Ishikawa (cell line): ENCODE measurements around a stretch of chr14.

DNA sequence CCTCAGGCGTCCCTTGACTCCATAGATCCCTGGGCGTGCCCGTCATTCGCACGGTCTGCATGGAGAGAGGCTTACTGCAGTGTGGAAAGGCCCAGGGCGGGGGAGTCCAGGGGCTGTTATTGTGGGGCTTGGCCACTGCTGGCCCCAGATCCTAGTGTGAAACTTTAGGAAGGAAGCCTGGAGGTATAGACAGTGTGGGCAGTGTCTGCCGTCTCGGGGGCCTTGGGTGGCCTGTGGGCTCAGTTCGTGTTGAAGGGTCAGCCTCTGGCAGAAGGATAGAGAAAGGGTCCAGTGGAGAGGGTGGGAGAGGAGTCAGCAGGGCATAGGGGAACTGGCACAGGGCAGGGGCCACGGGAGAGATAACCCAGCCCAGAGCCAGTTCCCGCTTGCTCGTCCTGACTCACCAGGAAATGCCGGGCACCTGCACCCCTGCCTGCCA is 5.1 kb downstream of the TNFAIP2 start:
- RRBS, result no CpG with 5 or more reads among the region's 13 CpGs

DNA sequence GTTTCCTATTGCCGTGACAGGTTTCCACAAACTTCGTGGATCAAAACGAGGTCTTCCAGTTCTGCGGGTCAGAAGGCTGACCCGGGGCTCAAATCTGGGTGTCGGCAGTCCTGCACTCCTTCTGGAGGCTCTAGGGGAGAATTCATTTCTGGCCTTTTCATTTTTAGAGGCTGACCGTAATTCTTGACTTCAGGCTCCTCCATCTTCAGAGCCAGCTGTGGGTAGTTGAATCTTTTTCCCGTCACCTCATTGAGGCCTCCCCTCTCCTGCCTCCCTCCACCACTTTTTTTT is 12.9 kb downstream of the TNFAIP2 start:
- RRBS, result no CpG with 5 or more reads among the region's 8 CpGs

DNA sequence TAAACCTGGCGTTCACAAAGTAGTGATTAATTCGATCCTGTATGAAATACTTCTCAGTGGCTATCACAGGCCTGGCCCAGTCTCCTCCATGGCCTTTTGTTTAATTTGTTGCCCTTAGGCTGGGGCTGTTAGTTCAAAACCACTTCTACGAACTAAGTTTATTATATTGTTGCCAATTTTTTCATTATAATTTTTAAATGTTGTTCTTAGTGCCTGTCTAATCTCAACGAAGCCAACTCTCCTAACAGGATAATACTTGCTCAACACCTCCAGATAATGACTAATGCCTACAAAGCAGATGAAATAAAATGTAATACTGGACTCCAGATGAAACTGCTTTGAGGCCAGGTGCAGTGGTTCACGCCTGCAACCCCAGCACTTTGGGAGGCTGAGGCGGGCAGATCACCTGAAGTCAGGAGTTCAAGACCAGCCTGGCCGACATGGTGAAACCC is 62.4 kb downstream of the TNFAIP2 start:
- RRBS, result no CpG with 5 or more reads among the region's 7 CpGs

GRCh38 chr14:103194396-103194595 is 71.0 kb downstream of the TNFAIP2 start:
- RRBS, result no CpG with 5 or more reads among the region's 2 CpGs

- RRBS, result no CpG with 5 or more reads among the region's 10 CpGs
Measured at GRCh38 chr14:103198505-103199166, 75.4 kb downstream of the TNFAIP2 start.

GRCh38 chr14:103201818-103202280 is 78.6 kb downstream of the TNFAIP2 start:
- RRBS, result no CpG with 5 or more reads among the region's 6 CpGs

GRCh38 chr14:103213283-103213781 is 90.1 kb downstream of the TNFAIP2 start:
- RRBS, result no CpG with 5 or more reads among the region's 4 CpGs

DNA sequence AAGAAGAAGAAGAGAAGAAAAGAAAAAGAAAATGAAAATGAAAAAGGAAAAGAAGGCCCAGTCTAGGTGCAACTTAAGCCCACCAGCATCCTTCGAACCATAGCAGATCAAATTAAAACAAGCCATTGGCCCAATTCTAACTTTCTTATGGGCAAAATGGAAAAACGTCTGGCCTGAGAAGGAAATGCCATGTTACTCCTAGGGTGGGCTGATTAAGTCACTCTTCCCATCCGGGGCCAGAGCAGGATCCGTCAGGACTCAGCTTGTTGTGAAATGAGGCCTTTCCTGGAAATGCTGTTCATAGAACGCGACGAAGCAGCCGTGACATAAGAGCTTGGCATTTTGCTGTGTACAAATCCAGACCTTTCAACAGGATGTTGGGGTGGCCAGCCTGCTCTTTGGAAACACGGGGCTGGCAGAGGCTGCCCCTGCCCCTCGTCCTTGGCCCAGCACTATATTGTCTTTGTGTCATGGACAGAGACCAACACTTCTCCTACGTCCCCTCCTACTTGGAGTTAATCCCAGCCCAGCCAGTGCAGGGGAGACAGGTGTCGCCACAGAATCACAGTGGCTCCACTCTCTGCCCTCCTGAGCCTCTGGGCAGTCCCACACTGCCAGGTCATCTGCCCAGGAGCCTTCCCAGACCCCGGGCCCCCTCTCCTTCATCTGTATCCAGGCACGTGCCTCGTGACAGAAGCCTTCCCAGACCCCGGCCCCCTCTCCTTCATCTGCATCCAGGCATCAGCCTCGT is 18.7 kb upstream of the EIF5 start:
- RRBS, result 53% methylated on average over 4 of the region's 17 CpGs

- RRBS, result no CpG with 5 or more reads among the region's 13 CpGs
Measured at GRCh38 chr14:103338898-103339987, 5.2 kb downstream of the EIF5 start.

GRCh38 chr14:103384929-103385309 is 296 bp upstream of the MARK3 start:
- RRBS, result 1% methylated on average over 8 of the region's 31 CpGs

GRCh38 chr14:103695901-103697141 is 18.9 kb downstream of the XRCC3 start:
- RRBS, result no CpG with 5 or more reads among the region's 36 CpGs

DNA sequence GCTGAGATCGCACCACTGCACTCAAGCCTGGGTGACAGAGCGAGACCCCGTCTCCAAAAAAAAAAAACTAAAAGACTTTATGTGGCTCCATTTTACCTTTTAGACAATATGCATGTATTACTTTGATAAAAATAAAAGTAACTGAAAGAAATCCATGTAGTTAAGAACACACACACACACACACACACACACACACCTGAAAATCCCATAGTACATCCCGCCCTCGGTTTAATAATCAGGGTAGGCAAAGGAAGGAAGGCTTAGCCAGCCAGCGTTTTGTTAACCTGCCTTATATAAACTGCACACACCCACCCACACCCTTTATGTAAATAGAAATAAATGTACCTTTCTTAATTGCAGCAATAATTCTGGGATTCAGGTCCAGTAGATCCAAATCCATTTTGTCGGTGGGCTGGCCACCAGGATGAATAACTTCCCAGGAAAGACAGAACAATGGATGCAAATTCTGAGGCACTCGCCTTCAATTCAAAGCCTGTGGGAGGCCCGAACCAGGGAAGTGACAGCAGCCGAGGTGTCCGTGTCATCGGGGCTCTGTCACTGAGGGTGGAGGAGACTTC is 4.5 kb downstream of the XRCC3 start:
- RRBS, result no CpG with 5 or more reads among the region's 12 CpGs

- RRBS, result 84% methylated on average over 8 of the region's 14 CpGs
Measured at GRCh38 chr14:103879241-103879618, 31.9 kb upstream of the PPP1R13B start.

DNA sequence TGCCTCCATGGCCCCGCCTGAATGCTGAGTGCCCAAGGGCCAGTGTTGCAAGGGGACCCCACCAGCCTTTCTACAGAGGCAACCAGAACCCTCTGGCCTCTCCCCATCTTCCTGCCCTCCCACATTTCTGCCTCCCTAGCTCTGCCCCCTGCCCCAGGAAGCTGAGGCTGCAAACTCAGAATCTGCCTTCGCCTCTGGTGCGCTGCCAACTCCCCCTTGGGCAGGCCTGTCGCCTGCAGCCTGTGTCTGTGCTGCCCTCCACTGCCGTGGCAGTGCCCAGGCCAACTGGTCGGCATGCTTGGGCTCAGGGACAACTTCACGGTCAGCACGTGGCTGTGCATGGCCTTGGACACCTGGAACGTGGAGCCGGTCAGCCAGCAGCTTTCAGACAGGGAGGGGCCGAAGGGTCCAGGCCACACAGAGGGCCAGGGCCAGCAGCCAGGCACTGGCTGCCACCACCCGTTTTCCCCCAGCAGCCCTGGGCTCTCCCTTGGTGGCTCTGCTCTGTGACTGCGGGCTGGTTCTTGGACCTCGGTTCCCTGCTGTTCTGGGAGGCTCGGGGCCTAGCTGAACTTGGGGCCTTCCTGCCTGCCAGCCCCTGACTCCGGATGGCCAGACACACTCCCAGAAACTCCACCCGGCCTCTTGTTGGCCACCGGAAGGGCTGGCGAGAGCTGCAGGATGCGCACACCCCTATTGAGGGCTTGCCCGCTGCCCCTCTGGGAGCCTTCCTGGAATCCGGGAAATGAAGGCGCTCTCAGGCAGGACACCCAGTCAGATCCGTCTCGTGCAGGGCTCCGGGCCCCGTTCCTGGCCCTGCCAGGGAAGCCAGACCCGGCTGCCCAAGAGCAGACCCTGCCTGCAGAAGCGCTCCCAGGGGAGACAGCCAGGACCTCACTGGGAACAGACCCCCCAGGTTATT is 34.1 kb upstream of the PPP1R13B start:
- RRBS, result 97% methylated on average over 9 of the region's 29 CpGs

- RRBS, result no CpG with 5 or more reads among the region's 3 CpGs
Measured at GRCh38 chr14:104048608-104049540, 36.6 kb upstream of the ASPG start.

GRCh38 chr14:104137499-104138164 is 755 bp upstream of the KIF26A start:
- RRBS, result 2% methylated on average over 47 of the region's 84 CpGs

DNA sequence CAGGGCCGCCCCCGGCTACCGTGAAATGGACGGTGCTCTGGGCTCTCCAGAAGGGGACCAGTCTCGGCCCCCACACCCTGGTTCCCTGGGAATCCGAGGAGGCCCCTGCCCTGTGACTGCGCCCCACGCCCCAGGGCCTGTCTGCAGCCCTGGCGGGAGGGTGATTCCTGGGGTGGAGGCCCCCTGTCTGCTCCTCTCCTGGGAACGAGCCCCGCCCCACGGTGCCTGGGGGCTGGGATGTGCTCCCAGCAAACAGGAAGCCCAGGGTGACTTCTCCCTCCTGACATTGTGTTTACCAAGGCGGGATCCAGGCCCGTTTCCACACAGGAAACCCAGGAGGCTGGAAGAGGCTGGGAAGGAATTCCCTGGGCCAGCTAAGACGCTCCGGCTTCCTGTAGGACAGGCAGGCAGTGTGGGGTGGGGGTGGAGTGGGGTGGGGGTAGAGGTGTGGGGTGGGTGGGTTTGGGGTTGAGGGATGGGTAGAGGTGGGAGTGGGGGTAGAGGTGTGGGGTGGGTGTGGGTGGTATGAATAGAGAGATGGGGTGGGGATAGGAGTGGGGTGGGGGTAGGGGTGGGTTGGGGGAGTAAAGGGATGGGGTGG is 46.8 kb downstream of the KIF26A start:
- RRBS, result no CpG with 5 or more reads among the region's 16 CpGs

DNA sequence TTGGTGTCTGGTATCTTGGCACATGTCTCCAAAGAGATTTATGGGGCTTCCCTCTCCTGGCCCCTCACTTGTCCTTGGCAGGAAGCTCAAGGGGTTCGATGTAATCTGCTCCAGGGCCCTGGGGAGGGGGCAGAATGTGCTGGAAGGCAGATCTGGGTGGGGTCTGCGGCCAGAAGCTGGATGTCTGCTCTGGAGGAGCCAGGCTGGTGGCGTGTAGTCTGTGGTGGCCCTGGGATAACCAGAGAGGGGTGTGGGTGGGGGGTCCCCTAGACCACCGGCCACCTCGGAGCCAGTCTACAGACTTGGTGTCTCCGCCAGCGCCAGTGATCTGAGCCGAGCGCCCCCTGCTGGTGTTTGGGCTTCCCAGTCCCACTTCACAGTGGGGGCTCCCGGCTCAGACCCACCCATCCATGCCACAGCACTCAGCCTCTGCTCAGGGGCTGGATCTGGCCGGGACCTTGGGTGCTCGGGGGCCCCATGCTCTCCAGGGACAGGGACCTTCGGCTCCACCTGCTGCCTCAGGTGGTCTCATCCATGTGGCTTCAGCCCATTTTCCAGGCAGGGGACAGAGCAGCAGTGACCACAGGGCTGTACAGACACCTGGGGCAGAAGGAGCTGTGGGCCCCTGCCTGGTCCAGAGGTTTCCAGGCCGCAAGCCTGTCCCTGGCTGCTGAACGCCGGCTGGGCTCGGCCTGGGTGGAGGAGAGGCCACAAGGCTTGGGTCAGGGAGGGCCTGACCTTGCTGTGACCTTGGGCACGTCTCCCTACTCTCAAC is 86.1 kb downstream of the KIF26A start:
- RRBS, result 35% methylated on average over 4 of the region's 18 CpGs

DNA sequence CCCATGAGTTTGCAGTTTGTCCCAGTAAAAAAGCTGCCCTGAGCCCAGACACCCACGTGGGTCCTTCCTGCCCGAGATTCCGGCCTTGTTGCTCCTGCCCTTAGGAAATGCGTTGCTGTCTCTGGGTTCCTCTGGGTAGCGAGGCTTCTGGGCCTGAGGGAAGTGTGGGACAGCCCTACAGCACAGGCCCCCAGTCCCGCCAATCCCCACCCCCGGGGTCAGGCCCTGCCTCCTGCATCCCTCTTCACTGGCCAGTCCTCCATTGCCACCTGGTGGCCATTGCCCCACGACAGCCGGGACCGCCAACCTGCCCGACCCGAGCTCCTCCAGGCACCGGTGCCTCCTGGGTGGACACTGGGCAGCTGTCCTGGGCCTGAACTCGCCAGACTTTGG is 15.6 kb upstream of the C14orf180 start:
- RRBS, result 4% methylated on average over 11 of the region's 14 CpGs

DNA sequence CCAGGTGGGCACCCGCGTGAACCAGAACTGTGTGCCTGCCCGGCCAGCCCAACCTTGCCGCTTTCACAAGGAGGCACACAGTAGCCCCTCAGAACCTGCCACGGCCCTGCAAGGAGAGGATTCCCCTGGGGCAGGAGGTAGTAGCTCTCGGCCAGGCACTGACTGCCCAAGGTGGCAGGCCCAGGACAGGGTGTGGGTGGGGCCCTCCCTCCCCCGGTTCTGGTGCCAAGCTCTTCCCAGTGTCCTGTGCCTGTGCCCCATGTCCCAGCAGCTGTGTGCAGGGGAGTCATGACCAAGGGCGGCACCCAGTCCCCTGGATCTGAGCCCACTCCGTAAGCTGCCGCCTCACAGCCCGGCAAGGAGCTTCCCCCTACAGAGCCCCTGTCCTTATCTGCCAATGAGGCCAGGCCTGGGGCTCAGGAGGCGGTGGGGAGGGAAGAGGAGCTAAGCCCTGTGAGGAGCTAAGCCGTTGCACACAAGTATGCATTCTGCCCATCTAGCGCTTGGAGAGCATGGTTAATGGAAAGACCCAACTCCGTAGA is 5.7 kb upstream of the C14orf180 start:
- RRBS, result 81% methylated on average over 3 of the region's 15 CpGs